Right common carotid artery plus branches (tissue), 1 donor: ENCODE data around the genes TMEM238L and ARHGAP44.

- PRO-cap, result no peak
These were observed 25.2 kb downstream of the MYH3 start for GRCh38 chr17:10631678-10632591.

DNA sequence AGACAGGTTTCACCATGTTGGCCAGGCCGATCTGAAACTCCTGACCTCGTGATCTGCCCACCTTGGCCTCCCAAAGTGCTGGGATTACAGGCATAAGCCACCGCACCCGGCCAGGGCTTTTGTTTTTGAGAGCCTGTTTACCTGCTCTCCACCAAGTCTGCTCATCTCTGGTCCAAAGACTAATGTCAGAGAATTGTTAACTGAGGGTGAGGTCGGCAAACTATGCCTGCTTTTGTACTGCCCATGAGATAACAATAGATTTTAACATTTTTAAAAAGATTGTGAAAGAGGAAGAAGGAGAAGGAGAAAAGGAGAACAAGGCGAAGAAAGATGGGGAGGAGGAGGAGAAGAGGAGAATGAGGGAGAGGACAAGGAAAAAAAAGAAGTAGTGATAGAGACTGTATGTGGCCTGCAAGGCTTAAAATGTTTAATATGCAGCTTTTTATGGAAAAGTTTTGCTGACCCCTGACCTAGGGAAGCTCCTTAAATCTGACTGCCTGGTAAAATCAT lies 25.9 kb downstream of the TMEM238L start:
- PRO-cap, result no peak

DNA sequence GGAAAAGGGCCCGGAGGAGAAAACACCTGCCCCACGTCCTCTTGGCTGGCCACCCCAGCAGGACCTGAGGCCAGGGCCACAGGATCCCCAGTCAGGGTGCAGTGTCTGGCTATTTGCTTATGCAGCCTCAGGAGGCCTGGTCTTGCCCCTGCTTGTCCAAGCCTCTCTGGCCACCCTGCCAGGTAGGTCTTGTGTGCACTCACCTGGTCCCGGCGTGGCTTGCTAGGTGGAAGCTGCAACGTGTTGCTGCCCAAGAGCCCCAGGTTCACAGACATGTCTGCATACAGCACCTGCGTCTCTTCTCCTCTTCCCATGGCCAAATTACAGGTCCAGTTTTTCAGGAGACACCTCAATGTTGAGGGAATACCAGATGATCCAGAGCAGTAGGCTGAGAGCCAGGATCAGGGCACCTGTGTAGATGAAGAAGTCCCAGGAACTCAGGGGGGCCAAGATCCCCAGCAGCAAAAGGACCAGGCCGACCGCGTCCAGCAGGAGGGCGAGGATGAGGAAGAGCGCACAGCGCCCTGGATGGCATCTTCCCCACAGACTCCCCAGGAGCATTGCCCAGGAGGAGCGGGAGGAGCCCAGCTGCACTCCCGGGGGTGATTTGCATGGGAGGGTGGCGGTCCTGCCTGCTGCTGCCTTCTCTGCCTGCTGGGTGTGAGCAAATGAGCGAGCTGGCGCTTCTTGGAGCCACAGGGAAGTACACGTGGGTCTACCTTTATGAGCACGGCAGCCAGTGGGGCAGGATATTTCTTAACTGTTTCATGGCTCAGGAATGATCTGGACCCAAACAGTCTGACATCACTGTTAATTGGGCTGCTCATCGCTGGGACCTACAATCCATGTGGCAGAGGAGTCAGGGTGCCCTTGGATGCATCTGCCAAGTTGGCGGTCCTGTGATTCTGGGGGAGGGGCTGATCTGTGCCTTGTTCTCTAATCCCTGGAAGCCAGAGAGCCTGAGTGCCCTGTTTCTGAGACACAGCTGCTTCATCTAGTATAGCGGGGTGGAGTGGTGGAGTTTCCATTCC lies at the start of gene TMEM238L:
Gene TMEM238L, minus strand, starts transcription at position 697 of the 1,031 bp plus-strand sequence.
- PRO-cap, result no peak

DNA sequence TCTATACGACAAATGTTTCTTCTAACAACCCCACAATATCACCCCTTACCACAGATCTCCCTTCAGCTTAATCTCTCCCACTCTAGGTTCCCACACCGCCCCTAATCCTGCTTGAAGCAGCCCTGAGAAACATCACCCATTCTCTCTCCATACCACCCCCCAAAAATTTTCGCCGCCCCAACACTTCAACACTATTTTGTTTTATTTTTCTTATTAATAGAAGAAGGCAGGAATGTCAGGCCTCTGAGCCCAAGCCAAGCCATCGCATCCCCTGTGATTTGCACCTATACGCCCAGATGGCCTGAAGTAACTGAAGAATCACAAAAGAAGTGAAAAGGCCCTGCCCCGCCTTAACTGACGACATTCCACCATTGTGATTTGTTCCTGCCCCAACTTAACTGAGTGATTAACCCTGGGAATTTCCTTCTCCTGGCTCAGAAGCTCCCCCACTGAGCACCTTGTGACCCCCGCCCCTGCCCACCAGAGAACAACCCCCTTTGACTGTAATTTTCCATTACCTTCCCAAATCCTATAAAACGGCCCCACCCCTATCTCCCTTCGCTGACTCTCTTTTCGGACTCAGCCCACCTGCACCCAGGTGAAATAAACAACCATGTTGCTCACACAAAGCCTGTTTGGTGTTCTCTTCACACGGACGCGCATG lies 20.9 kb downstream of the ZNF18 start:
- PRO-cap, result no peak

DNA sequence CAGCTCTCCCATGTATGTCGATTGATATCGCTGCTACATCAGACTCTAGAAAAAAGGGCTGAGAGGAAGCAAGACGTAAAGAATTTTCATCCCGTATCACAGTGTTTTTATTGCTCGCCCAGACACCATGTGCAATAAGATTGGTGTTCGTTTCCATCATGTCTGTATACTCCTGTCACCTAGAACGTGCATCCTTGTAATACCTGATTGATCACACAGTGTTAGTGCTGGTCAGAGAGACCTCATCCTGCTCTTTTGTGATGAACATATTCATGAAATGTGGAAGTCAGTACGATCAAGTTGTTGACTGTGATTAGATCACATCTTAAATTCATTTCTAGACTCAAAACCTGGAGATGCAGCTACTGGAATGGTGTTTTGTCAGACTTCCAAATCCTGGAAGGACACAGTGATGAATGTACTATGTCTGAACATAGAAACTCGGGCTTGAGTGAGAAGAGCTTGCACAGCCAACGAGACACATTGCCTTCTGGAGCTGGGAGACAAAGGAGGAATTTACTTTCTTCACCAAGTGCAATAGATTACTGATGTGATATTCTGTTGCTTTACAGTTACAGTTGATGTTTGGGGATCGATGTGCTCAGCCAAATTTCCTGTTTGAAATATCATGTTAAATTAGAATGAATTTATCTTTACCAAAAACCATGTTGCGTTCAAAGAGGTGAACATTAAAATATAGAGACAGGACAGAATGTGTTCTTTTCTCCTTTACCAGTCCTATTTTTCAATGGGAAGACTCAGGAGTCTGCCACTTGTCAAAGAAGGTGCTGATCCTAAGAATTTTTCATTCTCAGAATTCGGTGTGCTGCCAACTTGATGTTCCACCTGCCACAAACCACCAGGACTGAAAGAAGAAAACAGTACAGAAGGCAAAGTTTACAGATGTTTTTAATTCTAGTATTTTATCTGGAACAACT lies 120.8 kb downstream of the MAP2K4 start:
- PRO-cap, result no peak

GRCh38 chr17:12489704-12490060 lies 176.0 kb upstream of the MYOCD start:
- PRO-cap, result unidirectional peak, plus-strand start at chr17:12490003

- PRO-cap, result no peak
These were observed 45.5 kb upstream of the MYOCD start for GRCh38 chr17:12620193-12620633.

DNA sequence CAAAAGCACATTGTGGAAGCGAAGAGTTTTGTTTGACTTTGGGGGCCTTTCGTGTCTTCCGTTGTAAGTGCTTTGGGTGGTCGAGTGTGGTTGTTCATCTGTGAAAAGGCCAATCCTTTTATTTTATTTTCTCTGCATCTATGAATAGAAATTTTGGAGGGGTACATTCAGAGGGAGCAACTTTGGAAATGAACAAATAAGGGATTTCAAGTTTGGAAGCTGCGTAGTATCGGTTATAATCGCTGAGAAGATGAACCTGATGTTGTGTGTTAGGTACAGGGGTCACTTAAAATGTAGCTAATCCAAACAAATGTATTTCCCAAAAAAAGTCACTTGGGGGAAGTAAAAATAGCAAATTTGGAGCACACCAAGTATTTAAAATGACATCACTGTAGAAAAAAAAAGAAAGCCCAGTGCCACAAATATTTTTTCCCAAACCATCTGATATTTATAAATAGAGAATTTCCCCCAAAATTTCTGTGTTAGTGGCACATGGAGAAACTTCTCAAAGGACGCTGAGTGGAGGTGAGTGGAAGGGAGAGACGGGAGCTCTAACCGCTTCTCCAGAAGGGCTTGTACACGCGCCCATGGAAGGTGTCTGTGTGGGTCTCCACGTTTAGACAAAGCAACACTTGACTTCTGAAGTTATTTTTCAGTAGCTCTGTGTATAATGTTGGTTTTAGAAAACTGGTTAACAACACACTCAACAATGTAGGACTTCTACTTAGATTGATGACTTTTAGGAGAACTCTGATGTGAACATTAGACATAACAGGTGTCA lies 862 bp downstream of the MYOCD start:
- PRO-cap, result bidirectional peak, plus-strand start at position 518 of the sequence, minus-strand start at position 288 of the sequence

DNA sequence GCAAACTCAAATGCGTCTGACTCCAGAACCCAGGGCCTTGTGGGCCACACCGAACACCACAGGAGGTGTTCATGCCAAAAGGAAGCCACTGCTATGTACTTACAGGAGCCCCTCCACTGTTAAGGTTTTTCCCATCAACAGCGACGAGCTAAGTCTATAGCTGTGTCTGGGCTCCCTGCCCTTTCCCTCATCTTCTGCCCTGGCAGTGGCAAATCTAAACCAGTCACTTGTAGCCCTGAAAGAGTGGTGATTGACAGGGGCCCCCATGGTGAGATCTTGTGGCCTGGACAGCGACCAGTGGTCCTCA lies 57.6 kb upstream of the ARHGAP44 start:
- PRO-cap, result no peak

DNA sequence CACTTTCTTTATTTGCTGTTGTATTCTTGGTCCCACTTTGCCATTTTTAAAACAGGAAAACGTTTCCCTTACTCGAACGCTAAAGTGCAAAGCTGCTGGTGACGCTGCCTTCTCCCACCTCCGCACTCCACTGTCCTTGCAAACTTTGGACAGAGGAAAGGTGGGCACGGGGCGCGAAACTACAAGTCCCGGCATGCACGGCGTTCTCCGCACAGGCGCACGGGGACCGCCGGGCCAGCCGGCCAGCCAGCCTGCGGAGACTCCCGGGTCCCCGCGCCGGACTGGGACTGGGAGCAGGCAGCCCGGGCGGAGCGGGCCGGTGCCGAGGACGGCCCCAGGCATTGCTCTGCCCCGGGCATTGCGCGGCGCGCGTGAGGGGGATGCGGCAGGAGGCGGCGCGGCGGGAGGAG lies at the start of gene ARHGAP44:
Gene ARHGAP44, plus strand, starts transcription at position 245 of the 410 bp plus-strand sequence.
- PRO-cap, result unidirectional peak, plus-strand start at position 212 of the sequence; unidirectional peak, plus-strand start at position 290 of the sequence

DNA sequence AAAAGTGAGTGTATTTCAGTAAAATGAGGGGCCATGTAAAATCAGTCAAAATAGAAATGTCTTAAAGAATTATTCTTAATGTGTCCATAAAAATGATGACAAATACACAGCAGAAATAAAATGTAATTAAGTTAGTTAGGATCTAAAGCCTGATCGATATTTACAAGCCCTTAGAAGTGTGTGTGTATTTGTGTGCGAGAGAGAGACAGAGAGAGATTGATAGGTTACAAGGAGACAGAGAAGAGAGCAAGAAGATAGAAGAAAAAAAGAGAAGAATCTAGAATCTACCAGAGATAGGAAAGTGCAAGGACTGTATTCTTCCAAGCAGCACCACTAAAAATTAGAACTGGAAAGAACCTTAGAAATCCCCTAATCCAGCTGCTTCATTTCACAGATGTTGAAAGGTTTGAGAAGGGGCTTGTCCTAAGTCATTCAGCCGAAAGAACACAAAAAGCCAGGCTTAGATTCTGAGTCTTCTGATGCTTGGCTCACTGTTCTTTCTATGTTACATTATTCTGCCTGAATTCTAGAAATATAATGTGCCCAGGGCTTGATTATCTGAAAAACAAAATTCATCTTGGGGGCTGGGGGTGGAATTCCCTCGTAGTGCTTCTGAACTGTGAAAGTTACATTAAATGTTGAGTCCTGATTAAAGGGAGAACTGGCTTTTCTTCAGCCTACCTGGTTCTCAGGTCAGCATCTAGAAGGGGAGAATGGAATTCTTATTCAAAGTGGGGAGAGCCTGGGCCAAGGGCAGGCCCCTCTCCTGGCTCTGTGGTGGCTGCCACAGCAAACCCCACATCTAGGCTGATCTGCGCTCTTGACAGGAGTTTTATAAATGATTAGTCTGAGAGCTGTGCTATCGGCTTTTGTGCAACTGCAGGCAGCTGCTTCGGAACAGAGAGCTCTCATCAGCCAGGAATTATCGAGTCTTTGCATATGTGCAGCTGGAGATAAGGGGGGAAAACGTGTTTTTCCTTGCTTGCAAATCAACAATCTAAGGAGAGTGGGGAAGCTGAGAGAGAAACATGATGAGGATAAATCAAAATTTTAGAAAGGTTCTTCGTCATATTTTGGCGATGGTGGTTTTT lies 92.0 kb downstream of the HS3ST3A1 start:
- PRO-cap, result no peak

DNA sequence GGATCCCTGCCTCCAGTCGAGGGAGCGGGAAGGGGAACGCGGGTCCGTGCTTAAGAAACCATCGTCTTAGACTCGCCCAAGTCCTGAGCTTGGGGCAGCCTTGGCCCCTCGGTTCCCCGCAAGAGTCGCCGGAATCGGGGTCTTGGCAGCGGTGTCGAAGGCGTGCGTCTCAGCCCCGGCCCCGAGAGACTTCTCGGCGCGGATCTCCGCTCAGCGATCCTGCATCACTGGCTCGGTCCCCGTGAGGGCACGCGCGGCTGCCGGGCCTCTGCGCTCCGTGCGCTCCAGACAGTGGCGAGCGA lies 453 bp downstream of the HS3ST3A1 start:
- PRO-cap, result unidirectional peak, minus-strand start at position 195 of the sequence

- PRO-cap, result no peak
These were observed 138.3 kb upstream of the COX10 start for GRCh38 chr17:13930779-13931584.

GRCh38 chr17:14119615-14119993 lies 50.3 kb downstream of the COX10 start:
- PRO-cap, result no peak

DNA sequence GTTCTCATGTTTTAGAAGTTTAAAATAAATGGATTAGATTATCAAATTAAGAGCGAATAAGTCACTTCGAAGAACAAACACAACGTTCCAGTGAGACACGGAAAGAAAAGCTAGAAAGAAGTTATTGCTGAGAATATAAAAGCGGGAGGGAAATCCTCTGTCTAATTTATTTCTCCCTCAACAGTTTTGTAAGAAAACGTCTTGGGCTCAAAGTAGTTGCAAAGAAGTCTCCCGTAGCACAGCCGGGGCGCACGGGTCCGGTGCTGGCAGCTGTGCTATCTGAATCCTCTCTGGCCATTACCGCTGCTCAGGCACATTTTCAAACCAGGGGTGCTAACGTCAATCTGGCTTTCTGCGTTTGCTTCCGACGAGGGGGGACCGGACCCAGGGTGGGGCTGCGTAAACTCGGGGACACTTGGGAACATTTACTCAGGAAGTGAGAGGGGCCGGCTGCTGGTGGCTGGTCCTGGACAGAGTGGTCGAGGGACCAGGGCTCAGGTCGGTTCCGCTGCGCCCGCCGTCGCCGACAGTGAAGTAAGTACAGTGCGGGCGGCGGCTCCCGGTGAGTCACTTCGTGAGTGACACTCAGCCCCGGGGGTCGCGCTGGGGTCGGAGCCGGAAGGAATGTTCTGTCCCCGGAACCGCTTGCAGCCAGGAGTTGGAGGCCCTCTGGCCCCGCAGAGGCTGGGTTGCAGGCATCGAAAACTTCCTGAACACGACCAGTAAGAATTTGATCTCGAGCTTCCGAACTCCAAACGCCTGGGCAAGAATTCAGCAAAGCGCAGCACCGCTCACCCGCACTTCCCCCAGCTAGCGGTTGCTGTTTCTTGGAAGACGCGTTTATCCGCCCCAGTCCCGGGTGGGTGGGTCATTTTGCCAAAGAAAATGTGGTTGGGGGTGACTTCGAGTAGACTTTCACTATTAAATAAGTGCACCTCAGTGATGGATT lies 1.5 kb upstream of the HS3ST3B1 start:
- PRO-cap, result no peak

DNA sequence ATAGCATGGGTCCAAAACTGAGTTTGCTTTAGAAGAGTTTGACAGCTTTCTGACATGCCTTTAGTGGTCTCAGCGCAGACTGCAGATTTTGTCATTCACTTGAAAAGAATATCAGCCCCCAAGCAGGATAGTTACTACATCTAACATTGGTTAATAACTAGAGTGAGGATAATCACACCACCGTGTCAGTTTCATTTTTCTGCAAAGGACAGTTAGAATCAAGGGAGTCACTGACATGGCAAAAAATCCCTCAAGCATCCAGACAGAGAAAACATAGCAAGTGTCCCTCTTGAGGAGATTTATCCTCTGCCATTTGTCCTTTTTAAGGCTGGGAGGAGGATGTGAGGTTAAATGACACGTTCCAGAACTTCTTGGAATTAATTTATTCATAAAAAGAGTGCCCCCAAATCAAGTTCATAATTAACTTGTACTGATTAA lies 5.2 kb downstream of the HS3ST3B1 start:
- PRO-cap, result no peak

DNA sequence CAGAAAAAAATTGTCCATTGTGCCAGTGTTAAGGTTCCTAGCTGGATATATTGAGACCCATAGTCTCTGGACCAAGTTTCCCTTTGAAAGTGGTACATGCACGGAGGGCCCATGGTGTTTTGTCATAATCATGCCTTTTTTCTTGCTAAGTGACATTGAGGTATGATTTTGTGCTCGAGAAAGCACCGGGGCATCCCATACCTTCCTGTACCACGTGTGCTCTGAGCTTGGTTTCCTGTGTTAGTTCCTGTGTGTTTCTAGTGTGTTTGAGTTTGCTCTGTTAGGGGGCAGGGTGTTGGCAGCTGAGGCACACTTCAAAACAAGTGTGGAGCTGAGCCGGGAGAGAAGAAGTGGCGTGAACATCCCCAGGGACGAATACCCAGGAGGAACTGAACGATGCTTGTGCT lies 127.3 kb downstream of the HS3ST3B1 start:
- PRO-cap, result no peak

- PRO-cap, result no peak
These were observed 222.4 kb downstream of the PMP22 start for GRCh38 chr17:15042738-15043095.

DNA sequence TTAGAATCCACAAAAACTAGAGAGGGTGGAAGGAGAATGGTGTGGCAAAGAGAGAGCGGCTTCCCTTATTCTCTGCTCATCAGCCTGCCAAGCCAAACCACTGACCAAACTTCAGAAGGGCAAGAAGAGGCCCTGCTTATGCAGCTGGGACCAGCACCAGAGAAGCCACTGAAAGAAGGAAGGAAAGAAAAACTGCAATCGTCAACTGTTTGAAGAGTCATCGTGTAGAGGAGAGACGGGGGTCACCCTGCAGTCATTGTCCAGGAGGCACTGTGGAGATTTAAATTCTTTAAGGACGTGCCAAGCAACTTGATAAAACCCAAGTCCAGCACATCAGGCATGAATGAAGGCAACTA lies 15.6 kb downstream of the PMP22 start:
- PRO-cap, result no peak

DNA sequence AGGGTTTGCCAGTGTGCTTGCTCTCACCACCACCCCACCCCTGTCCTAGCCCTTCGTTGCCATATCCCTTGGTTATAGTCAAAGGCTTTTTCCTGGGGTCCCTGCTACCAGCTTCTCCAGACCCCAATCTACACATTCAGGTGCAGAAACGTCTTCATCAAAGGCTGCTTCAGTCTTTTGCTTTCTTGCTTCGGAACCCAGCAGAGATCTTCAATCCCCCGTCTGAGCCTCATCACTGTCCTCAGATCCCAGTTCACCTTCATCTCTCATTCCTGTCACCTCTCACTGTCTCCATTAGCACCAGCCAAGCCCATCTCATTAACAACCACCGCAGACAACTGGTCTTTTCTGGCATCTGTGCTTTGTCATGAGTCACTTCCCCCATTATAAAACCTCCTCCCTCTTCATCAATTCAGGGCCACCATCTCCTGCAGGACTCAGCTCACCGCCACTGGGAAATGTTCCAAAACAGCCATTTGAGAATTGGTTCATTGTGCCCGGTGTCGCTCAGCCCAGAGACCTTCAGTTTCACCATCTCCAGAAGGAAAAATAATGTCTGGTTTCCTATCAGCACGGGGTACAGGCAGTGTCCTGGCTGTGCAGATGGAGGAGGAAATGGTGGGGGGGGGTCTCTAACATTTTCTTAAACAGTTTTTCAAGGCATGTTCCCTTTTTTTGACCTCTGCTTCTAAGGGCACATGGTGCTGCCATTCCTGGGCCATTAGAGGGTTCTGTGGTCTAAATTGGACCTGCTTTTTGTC lies 56.9 kb upstream of the TEKT3 start:
- PRO-cap, result unidirectional peak, plus-strand start at position 415 of the sequence